Mesenchymal stem cell of adipose (primary cell): ENCODE measurements around the gene TBC1D9.

DNA sequence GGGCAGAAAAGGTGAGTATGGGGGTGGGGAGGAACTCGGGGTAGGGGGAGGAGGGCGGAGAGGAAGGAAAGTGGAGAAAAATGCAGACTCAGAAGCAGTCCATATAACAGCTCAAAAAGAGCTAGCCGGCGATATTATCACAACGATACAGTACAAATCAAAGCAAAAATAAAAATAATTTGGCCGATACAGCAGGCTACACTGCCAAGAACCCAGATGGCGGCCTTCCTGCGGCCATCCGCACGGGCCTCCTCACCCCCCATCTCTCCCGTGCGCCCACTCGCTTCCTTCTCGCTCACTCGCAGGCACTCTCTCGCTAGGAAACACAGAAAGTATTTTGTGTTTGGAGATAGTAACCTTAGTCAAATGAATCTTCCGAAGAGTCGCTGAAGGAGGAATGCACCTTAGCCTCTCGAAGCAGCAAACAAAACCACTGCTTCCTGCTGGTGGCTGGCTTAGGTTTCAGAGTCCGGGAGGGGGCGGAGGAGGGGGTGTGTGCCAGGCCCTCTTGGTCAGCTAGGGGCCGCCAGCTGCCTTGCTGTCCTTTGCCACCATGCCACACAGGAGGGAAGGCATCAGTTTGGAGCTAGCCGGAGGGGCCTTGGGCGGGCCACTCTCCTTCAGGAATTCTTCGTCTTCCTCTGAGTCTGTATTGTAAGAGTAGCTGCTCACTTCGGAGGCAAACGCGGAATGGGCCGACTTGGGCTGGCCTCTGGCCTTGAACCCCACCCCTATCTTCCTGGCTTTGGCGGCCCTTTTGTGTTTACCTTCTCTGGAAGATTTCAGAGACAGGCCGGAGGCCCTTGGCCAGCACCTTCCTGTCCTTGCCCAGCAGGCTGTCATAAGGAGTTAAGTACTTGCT is 73.1 kb upstream of the UCP1 start:
- CAGE, long polyA plus RNA: no peak

DNA sequence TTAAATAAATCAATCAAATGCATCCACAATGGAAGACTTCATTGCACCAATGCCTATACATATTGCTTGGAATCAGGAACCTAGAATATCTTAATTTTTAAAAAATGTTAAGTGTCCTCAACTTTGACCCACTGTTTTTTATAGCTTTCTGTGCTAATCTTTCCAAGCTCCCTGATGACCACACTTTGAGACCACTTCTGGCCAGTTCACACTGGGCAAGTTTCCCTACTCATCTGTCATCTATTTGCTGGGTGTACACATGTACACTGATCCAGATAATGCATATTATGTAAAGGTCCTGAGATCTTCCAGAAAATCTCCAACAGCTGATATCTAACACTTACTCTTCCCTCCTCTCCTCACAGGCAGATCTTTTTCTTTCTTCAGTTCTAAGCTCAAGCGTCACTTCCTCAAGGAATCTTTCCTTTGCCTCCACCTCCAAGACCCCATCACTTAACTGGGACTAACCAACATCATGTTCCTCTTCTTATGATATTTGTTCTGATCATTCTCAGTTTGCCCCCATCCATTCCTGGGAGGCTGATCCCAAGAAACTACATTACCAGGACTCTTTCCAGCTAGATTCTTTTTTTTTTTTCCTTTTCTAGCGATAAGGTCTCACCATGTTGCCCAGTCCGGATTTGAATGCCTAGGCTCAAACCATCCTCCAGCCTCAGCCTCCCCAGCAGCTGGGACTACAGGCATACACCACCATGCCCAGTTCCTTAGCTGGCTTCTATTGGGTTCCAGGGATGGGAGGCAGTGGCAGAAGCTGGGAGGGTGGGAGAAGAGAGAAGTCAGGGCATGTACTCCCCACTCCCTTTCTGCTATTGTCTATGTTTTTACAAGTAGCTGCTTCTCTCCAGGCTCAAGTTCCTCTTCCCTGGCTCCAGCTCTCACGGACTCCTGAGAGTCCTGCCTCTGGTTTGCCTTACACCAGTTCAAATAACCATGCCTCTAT is 3.2 kb downstream of the TBC1D9 start:
- CAGE, long polyA plus RNA: no peak

- CAGE, long polyA plus RNA: no peak
Measured at GRCh38 chr4:140756260-140757449, at the start of gene TBC1D9. TSS of gene TBC1D9 (minus strand) at chr4:140756385.

- CAGE, long polyA plus RNA: no peak
Measured at GRCh38 chr4:141332374-141333424, 112.0 kb downstream of the ZNF330 start.

DNA sequence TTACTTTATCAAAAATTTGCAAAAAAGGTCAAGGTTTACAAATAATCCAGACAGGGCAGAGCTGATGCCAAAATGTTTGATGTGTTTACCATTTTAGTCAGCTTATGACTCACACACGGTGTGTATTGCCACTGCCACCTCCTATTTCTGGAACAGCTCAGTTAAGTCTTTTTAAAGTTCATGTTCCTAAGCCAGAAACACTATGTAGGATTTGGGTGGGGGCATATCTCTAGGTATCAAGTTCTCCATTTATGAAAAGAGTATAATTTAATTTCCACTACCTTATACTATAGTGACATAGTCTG is 580.5 kb downstream of the INPP4B start:
- CAGE, long polyA plus RNA: no peak

DNA sequence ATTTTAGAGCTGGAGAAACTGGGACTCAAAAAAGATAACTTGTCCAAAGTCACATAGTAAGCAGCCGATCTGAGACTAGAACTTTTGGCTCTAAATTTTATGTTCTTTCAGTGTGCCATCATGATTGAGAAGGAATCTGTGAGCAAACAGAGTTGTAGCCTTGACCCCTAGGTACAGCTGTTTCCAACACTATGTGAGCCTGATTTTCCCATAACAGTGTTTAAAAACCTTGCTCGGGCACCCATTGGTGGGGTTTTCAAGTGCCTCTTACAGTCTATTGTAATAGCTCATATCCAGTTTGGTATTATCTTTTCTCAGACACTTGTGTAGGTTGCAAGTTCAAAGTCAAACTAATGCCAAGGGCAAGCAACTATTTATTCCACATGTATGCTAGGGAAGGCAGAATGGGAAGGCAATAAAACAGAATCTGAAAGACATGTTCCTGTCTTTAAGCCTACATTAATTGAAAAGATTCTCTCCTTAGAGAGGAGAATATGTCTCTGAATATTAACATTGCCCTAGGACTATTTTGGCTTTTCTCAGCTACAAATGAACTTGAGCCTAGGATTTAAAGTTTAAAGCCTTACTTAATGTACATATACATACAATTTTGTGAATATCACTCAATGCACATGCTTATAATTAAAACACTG is 467.8 kb downstream of the INPP4B start:
- CAGE, long polyA plus RNA: no peak

DNA sequence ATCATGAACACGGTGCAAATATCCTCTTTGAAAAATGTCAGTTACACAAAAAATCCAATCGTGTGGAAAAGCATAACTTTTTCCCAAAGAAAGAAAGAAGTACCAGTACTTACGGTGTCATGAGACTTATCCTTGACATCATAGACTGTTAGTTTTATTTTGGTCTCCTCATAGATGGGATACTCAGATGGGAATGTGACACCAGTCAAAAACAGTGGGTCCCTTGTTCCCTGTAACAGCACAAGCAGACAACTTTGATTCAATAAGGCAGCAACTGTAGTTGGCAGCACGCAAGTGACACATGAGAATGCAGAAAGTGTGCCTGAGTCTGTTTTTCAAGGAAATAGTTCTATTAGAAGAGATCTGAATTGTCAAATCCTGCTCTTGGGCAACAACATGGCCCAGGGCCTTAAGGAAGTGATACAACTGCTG is 443.3 kb downstream of the INPP4B start:
- CAGE, long polyA plus RNA: no peak

DNA sequence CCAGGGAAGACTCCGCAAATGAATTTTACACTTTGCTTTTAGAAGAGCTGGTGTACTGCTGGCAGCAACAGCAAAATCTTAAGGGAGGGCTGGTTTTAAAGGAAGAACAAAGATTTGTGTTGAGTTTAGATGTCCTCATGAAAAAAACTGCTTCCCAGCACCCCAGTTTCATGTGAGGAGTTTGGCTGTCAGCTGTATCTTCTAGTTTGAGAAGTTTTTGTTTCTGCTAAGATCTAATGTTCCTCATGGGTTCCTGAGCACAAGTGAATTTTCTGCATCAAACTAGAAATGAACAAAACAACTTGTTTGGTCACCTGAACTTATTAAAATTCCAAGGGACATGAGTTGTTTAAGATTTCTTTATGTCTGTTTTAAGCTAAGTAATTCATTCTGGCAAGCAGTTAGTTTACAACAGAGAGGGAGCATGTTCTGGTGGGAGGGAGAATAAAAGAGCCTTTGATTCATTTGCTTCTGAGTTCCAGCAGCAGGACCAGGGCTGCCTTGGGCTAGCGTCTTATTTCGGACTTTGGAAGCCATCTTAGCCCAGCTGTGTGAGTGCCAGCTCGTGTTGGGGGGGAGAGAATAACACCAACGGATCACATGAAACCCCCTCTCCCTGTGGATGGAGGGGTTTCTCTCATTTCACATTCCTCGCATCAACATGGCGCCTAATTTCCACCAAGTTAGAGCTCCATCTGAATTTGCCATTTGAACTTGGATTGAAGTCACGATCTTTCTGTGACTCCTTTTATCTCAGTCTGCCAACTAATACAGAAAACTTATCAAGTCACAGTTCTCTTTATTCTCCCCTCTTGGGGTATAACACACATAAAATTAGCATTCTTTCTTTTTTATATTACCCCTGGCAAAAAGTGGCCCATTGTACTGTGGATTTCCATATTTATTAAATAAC is 7.3 kb downstream of the GAB1 start:
- CAGE, long polyA plus RNA: no peak

- CAGE, long polyA plus RNA: no peak
Measured at GRCh38 chr4:143344834-143345194, 8.1 kb downstream of the GAB1 start.

DNA sequence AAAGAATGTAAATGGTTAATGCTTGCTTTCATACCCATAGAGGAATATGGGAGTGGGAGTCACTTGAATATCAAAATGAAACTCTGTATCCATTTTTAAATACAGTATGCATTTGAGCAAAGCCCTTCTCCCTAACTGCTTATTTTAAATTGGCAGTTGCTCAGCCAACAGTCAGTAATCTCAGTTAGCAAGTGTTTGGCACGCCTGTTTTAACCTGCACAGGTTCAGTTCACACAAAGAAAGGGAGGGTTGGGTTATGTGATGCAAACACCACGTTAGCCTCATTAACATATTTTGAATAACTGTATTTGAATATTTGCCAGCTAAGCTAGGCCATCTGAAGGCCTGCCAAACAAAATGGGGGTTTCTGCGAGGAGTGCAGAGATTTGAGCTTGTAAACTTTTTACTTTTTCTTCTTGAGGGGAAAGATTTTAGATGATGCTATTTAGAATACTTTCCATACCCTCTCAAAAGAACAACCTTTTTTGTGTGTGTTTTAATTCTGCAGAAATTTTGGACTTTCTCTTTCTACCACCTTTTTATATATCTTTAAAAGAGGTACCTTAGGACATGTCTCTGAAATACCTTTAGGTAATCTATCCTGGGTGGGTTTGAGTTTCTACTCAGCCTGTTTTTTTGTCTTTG is 19.9 kb downstream of the GAB1 start:
- CAGE, long polyA plus RNA: no peak

GRCh38 chr4:143358830-143359357 is 22.2 kb downstream of the GAB1 start:
- CAGE, long polyA plus RNA: no peak

- CAGE, long polyA plus RNA: no peak
Measured at GRCh38 chr4:143363090-143363405, 26.4 kb downstream of the GAB1 start.

GRCh38 chr4:143514403-143515206 is 1.1 kb downstream of the SMARCA5 start:
- CAGE, long polyA plus RNA: no peak

DNA sequence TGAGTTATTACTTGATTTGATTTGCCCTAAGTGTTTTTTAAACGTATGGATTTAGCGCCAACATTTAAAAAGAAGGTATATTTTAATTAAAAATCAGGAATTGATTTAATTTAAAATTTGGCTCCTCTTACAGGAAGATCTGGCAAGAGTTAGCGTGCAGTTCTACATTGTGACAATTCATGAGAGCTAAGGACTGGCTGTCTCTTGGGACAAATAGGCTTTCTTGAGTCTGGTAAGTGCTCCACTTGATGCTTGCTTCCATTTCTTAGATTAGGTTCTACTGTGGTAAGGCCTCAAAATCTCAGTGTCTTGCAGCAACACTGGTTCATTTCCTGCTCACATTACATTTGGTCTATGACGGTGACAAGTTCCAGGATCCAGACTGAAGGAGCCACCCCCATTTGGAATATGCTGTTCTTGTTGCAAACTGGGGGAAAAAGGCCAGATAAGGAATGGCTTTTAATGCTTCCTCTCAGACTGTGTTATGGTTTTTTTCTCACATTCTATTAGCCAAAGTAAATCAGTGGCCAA is 7.1 kb upstream of the GYPE start:
- CAGE, long polyA plus RNA: no peak

DNA sequence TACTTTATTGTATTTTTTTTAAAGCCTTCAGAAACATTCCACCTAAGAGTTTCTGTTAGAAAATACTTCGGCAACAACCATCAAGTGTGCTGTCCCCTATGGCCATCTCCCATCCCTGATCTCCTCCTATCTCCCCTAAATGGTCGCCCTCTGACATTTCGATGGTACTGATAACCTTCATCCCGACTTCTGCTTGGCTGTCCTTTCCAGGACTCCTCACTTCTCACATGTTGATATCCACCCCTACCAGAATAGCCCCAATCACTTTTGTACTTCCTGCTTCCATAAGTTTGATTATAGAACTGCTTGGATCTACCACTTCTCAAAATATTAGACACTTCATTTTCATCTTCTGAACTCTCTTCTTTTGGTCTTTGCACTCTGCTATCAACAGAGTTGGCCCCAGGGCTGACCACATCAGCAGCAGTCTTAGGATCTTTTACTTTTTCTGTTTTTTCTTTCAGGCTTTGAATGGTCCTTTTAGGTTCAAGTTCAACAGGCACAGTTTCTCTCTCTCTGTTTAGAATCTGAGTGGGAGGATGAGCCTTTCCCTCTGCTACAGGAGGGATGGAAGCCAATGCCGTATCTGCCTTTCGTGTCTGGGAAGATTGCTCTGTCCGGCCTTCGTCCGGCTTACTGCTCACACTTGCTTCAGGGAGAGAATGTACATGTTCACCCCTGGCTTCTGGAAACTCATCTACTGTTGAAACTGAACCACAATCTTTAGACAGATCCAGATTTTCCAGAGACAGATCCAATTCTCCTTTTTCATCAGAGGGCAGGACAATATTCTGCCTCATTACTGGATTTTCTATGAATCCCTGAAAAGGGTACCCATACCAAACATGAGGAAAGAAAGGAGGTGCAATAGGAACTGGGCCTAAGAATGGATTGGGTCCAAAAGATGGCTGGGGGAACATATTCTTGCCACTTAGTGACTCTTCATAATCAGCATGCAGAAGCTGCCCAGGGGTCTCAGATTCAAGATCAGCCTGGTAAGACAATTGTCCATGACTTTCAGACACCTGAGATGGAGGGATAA is 39.6 kb downstream of the ABCE1 start:
- CAGE, long polyA plus RNA: no peak

DNA sequence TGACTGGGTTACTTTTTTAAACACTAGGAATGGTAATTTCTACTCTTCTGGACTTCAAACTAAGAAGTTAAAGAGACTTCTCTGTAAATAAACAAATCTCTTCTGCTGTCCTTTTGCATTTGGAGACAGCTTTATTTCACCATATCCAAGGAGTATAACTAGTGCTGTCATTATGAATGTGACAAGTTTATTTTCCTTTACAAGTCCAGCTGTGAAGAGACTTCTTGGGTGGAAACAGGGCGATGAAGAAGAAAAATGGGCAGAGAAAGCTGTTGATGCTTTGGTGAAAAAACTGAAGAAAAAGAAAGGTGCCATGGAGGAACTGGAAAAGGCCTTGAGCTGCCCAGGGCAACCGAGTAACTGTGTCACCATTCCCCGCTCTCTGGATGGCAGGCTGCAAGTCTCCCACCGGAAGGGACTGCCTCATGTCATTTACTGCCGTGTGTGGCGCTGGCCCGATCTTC is 32.8 kb downstream of the SMAD1 start:
- CAGE, long polyA plus RNA: no peak

GRCh38 chr4:145545605-145546195 is 64.0 kb downstream of the SMAD1 start:
- CAGE, long polyA plus RNA: no peak

DNA sequence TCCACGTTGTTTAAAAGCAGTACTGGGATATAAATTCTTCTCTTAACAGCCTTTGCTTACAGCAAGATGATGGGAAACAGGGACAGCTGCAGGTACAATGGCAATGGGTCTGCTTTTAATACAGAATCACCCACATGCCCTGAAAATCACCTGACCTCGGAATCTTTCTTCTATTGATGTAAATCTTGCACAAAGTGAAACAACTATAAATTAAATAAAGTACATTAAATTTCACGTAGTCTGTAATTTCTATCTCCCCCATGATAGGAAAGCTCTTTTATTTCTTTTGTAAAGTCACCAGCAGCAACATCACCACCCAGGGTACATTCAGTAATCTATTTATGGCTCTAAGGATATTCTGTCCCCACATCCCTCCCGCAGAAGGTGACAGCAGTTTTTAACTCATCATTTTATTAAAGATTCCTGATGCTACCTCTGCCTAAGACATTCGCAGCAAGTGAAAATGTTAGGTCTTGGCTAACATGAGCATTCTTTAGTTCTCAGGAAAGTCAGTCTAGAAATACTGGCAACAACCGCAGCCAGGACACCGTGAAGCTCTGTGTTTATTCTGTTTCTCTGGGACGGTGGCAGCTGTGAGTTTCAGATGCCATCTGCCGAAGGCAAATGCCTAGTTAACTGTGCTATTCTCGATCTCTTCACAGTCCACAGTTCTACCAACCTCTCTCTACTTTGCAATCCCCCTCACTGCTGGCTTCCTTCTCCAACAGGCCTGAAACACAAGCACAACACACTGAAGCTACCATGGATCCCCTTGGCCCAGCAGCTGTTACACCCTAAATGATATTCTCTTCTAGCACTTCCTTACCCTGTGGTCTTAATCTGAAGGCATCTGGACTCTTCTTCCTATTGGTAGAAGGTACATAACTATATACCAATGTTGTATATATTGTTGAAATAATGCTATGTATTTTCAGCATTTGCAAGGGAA is 119.0 kb downstream of the ZNF827 start:
- CAGE, long polyA plus RNA: no peak

GRCh38 chr4:145984628-145984984 is 46.0 kb upstream of the ZNF827 start:
- CAGE, long polyA plus RNA: no peak

DNA sequence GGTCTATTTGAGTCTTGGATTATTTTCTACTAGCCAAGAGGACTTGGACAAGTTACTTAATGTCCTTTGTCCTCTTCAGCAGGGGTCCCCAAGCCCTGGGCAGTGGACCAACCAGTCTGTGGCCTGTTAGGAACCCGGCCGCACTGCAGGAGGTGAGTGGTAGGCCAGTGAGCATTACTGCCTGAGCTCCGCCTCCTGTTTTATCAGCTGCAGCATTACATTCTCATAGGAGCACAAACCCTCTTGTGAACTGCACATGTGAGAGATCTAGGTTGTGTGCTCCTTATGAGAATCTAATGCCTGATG is 151.4 kb downstream of the REELD1 start:
- CAGE, long polyA plus RNA: no peak